ENCODE results near the genes PNPLA3 and NUP50.

- PRO-cap = no peak
- RAMPAGE, long total RNA = no peak
Measured at GRCh38 chr22:43126690-43127452, 16.3 kb downstream of the BIK start.

DNA sequence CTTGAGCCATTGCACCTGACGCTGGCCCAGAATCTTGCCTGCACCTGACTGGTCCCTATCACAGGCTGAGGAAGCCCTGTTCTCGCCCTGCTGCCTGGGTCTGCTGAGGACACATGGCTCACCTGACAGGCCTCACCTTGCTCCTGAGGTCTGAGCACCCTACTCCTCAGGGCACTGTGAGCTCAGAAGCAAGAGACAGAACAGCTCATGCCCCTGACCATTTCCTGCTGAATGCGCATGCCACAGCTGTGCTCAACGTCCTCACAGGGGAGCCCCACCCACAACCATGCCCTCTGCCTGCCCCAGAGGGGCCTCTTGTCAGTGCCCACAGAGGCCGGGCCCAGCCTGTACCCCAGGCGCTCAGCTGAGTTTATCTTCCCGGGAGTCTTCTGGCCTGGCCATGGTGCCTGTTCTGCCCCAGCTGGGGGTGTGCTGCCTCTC is 2.8 kb upstream of the TSPO start:
- PRO-cap = no peak
- RAMPAGE, long total RNA = no peak

- PRO-cap = no peak
- RAMPAGE, long total RNA = no peak
Measured at GRCh38 chr22:43436062-43436807, 24.4 kb downstream of the MPPED1 start.

- PRO-cap = no peak
- RAMPAGE, long total RNA = no peak
Measured at GRCh38 chr22:43530875-43531457, 119.2 kb downstream of the MPPED1 start.

- PRO-cap = no peak
- RAMPAGE, long total RNA = no peak
Measured at GRCh38 chr22:43826704-43827260, 14.7 kb upstream of the EFCAB6 start.

GRCh38 chr22:43829001-43829745 is 17.1 kb upstream of the EFCAB6 start:
- PRO-cap = no peak
- RAMPAGE, long total RNA = no peak

GRCh38 chr22:43829847-43830708 is 18.0 kb upstream of the EFCAB6 start:
- PRO-cap = no peak
- RAMPAGE, long total RNA = no peak

- PRO-cap = no peak
- RAMPAGE, long total RNA = no peak
Measured at GRCh38 chr22:43922944-43924163, at the start of gene PNPLA3. PNPLA3 (plus strand) TSS chr22:43923805.

DNA sequence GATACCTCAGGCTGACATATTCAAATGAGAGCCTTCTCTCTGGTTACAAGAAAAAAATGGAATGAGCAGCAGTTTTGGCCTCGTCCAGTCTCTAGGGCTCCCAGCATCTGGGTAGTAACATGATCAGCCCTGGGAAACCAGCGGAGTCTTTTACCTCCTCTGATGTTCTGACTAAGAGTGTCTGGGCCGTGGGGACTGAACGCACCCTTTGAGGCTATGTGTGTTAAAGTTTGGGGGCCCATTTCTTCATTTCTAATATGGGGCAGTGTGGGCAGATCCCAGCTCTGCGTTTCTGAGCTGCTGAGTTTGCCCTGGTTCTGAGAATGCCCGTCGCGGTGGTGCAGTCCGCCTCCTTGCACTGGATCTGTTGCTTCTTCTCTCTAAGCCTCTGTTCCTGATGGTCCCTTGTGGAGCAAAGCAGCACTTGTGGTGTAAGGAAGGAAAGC is 8.1 kb downstream of the PARVB start:
- PRO-cap = no peak
- RAMPAGE, long total RNA = no peak

GRCh38 chr22:44088966-44089614 is 65.0 kb downstream of the PARVB start:
- PRO-cap = no peak
- RAMPAGE, long total RNA = no peak

GRCh38 chr22:44524167-44524422 is 26.1 kb upstream of the RTL6 start:
- PRO-cap = no peak
- RAMPAGE, long total RNA = no peak

- PRO-cap = no peak
- RAMPAGE, long total RNA = no peak
Measured at GRCh38 chr22:44526621-44527022, 28.6 kb upstream of the RTL6 start.

- PRO-cap = no peak
- RAMPAGE, long total RNA = no peak
Measured at GRCh38 chr22:44619774-44620754, 81.9 kb upstream of the PRR5 start.

GRCh38 chr22:45035975-45036600 is 26.3 kb upstream of the PHF21B start:
- PRO-cap = no peak
- RAMPAGE, long total RNA = no peak

DNA sequence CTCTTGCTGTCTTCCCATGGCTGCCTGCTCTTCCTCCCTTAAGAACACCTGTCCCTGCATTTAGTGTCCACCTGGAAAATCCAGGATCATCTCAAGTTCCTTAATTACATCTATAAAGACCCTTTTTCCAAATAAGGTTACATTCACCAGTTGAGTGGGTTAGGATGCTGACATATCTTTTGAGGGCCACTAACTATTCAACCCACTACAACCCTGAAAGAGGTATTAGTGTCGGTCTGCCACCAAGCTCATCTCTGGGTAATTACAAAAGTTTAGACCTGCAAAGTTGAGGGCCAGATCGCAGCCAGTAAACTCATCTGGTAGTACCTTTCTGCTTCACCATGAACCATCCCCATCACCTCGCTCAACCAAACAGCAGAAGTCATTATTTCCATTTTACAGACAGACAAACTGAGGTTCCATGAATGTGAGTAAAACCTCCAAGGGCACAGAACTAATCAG is 9.6 kb upstream of the NUP50 start:
- PRO-cap = no peak
- RAMPAGE, long total RNA = no peak

GRCh38 chr22:45163463-45164479 is at the start of gene NUP50:
NUP50 (plus strand) TSS chr22:45163925.
- PRO-cap = bidirectional peak, plus-strand start at chr22:45163987, minus-strand start at chr22:45163714
- RAMPAGE, long total RNA = no peak

DNA sequence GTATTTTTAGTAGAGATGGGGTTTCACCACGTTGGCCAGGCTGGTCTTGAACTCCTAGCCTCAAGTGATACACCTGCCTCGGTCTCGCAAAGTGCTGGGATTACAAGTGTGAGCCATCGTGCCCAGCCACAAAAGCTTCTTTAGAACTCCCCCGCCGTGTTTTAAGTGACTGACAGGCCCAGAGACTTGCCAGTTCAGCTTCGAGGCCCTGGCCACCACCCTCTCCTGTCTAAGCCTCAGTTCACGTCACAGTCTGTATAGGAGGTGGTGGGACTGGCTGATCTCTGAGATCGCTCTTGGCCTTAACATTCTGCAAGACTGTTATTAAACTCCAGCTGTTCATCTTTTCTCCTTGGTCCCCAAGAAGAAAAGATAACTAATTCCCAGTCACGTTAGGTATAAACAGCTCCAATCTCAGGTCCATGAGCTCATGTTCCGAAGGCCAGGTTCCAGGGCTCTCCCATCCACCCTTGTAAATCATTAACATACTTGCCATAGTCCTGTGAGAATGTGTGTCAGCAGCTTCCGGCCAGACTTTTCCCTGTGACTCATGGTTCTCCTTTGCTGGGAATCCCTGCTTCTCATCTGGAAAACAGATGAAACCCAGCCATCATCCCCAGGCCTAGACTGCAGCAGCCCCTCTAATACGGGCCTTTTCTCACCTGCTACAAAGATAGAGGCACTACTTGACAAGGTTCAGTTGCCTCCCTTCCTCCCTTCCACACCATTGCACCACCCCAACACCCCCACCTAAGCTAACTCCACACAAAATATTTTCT is 5.5 kb upstream of the KIAA0930 start:
- PRO-cap = no peak
- RAMPAGE, long total RNA = no peak

GRCh38 chr22:45317559-45318178 is 7.9 kb downstream of the FAM118A start:
- PRO-cap = no peak
- RAMPAGE, long total RNA = no peak

DNA sequence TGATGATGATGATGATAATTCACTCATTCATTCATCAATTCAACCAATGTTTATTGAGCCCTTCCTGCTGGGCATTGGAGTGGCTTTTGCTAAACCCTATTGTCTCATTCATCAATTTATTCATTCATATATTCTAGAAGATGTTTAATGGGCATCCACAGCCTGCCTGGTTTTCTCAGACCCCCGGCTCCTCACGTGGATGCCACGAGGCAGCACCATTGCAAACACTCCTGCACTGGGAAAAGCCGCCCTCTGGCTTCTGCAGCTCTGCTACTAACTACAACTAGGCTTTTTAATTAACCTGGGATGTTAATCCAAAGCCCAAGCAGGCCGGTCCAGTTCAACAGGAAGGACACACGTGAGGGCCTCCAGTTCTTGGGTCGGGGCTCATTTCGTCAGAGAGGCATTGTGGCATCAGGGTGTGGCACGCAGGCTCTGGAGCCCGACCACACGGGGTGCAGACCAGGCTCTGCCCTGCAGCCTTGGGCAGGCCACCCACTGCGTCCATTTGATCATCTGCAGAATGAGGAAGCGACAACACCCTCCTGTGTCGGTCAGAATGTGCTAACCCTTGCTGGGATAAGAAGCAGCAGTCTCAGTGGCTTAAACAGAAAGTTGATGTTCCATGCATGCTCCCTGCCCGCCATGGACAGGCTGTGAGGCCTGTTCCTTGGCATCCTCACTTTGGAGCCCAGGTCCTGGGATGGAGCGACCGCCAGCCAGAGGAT is 10.6 kb downstream of the RIBC2 start:
- PRO-cap = no peak
- RAMPAGE, long total RNA = no peak

DNA sequence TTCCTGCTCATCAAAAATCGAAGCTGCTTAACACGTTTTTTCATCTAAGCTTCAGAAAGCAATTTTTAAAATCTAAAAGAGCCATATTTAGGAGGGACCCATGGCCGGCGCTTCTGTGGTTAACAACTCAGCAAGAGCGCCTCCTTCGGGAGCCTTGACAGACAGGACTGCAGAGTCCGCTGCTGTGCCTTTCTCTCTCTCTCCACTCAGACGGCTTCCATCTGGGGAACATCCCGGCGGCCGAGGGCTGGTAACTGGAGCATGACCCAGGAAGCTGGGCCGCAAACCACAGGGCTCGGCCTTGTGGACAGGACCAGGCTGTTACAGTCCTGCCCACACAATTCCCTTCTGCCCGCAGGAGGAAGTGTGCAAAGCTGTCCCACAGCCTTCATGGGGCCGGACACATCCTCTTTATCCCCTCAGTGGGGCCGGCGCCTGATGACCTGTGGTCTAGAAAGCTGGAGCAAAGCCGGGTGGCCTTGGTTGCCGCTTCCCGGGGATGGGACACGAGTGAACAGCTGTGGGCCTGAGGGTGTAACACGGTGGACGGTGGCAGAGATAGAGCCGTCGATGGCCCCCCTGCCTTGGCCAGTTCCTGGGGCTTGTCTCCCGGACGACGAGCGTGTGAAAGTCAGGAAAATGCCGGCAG is 49.9 kb downstream of the FBLN1 start:
- PRO-cap = no peak
- RAMPAGE, long total RNA = no peak

Measured in Karpas-422 (cell line).